Hair follicle dermal papilla cell (primary cell): Measurements from ENCODE around the genes RAP2A, FARP1 and STK24.

DNA sequence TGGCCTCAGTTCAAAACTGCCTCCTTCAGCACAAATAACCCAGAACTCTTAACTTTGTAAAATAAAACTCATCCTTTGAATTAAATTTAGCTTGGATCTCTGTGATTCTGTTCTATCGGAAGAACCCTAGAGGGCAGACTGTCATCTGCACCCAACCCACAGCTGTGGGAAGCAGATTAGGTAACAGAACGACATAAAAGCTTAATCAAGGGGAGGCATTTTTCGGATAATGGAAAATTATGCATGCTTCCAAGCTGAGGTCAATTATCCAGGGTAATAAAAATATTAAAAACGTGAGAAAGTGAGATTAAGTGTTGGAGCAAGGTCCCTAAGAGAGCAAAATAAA is 10.0 kb downstream of the OXGR1 start:
- CAGE, long polyA plus RNA: no peak

DNA sequence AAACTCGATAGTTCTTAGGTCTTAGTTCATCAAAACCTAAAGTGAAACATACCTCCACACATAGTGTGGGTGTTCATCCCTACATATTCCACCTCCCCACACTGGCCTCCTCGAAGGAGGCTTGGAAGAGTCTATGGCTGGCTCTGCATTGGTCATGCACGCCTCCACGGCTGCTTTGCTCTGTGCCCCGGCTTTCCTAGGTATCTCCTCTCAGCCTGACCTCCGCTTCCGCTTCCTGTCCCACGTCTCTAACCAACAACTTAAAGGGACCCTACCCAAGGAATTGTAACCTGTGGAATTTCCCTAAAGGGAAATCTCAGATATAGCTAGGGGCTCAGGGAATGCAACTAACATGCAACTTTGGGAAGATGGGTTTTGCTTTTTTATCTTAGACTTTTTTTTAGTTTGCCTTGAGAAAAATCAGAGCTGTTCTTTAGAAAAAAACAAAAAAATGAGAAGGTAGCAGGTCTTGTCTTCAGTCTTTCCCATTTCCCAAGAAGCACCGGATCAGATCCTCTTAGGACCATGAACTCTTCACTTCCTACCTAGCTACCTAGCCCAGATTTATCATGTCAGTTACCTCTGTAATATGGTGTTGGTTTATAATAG is 79.6 kb upstream of the MBNL2 start:
- CAGE, long polyA plus RNA: no peak

- CAGE, long polyA plus RNA: no peak
Measured at GRCh38 chr13:97236190-97236818, 14.2 kb downstream of the MBNL2 start.

GRCh38 chr13:97256325-97256958 is 34.3 kb downstream of the MBNL2 start:
- CAGE, long polyA plus RNA: no peak

DNA sequence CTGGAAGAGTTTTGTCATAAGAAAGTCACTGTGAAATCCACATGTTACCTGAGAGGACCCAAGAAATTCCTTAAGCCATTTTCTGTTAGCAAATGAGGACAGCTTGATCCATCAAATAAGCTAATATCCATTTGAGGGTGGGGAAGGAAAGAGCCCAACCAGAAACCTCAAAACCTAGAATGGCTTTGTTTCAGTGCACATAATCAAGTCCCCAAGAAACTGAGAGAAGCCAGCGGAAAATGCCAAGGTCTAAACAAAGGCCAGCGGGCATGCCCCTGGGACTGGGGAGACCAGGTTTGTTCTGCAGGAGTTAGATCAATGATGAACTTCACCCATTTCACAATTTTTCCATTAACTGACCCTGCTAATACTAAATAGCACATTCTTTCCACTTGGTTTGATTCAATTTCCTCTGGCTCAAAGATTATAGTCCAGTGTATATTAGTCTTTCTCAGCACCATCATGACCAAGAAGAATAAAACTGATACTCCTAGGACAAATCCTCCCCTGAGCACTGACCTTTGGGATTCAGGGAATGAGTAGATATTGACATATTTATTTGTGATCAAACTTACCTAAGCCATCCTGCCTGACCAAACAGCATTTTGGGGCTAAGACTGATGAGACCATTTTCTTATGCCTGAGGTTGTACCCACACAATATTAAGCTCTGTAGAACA is 66.3 kb downstream of the MBNL2 start:
- CAGE, long polyA plus RNA: no peak

GRCh38 chr13:97344663-97344988 is 89.3 kb upstream of the RAP2A start:
- CAGE, long polyA plus RNA: no peak

- CAGE, long polyA plus RNA: no peak
Measured at GRCh38 chr13:97367457-97368021, 66.4 kb upstream of the RAP2A start.

DNA sequence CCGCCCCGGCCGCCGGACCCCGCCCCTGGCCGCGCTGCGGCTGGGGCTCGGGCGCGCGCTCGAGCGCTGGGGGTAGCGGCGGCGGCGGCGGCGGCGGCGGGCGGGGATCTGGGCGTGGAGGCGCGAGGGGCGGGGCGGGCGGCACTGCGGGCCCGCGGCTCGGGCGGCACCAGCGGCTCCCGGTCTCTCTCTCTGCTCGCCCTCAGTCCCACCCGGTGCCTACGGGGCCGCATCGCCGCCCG is at the start of gene RAP2A:
RAP2A (plus strand) TSS at position 144 of the 242 bp plus-strand sequence.
- CAGE, long polyA plus RNA: no peak

DNA sequence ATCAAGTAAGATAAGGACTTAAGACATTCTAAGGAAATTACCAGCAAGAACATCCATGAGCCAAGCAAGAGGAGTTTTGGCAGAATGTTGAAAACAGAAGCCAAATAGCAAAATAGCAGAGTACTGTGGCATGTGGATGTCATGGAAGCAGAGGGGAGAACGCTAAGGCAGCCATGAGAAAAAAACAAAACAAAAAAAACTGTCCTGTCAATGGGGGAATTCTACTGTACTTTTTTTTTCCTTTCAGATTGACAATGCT is 104.4 kb downstream of the RAP2A start:
- CAGE, long polyA plus RNA: no peak

DNA sequence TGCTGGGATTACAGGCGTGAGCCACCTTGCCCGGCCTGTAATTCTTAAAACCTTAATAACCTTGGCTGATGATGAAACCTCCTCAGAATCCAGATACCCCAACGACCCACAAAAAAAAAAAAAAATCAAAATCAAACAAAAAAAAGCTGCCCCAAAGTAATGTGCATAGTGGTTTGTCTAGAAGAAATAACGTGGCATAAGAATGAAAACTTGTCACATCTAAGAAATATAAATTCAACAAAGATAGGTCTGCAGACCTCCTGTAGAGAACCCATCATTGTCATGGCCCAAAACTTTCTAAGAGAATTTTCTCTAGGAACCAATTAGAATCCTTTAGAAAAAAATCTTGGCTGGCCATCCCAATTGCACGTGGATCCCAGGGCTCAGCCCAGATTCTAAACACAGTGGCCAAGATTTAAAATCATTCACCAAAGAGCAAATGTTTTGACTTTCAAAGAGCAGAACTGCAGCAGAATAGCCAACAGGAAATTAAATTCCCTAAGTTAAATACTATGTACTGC is 21.2 kb downstream of the IPO5 start:
- CAGE, long polyA plus RNA: no peak

DNA sequence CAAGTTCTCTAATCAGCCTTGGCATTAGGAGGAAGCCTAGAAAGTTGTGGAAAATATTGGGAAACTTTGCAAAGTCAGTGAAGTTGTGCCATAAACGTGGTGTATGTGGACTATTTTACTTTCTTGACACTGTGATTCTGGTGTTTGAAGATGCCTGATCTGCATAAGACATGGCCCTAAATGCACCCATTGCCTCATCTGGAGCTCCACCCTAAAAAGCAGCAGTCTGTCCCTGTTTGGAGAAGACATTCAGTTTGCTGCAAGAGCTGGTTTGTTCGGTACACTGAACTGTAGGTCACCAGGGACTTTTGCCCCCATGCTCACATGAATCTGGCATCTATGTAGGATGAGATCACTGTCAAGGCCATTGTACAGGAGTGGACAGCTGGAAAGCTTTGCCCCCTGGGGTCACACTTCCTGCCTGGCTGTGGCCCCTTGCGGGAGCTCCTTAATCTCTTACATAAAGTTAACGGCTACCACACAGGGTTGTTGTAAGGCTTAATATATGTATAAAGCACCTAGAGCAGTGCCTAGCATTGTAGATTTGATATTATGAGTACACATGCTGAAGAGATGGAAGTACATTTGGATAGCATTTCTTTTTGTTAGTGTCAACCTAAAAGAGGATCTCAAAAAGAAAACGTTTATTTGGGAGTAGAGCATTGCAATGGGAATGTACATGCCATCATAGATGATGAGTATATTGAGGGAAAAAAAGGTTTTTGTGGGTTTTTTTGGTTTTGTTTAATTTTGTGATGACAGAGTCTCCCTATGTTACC is 73.0 kb downstream of the IPO5 start:
- CAGE, long polyA plus RNA: no peak

GRCh38 chr13:98142351-98143169 is at the start of gene FARP1:
Gene FARP1, plus strand, starts transcription at chr13:98143094.
- CAGE, long polyA plus RNA: no peak

DNA sequence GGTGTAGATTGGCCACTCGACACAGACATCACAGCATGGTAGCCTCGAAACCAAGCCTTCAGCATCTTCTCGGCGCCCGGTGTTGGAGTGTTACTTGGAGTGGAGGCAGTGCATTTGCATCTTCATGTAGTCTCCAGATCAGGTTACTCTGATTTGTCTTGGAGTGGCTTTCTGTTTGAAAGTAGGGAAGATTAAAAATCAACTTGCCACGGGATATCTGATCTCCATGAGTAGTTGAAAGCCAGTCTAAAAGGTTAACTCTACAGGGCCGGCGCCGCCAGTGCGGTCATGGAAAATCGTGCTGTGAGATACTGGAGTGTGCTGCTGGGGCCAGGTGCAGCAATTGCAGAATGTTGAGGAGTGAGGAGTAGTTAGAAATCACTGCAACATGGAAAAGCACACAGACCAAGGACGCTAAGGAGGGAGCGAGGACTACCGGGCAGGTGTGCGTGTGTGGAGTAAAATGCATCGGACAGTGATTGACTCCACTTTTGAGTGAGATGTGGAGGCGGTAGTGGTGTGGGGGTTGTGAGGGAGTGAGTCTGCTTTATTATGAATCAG is 175.0 kb downstream of the STK24 start:
- CAGE, long polyA plus RNA: no peak

DNA sequence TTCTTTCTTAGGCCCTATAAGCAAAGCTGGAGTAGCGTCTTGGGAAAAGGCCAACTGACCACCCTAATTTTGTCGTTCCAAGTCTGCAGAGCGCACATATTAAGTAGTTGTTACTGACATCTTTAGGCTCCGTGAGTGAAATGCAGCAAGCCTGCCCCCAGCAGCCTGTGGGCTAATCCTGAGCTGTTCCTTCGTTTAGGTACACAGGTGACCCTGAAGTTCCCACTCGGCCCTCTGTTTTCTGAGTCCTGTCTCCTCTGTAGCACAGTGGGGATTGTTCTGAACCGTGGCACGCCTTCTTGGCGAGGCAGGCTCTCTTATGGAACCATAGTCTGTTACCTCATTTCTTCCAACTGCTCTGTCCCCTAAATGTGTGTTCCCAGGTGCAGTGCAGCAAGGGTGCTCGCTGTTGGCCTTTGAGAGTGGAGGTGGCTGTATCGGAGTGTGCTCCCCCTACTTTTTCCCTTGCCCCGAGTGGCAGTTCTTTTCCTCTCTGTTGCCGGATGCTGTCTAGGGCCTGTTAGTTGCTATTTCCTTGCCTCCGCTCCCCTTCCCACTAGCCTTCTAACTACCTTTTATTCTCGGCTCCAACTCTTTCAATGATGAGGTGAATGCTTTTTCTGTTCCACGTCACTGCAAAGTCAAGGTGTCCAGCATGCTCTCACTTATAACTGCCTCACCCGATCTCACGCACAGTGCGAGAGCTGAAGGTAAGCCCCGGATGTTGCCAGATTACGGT is 170.3 kb downstream of the STK24 start:
- CAGE, long polyA plus RNA: no peak

- CAGE, long polyA plus RNA: no peak
Measured at GRCh38 chr13:98446049-98446611, 130.8 kb downstream of the STK24 start.

DNA sequence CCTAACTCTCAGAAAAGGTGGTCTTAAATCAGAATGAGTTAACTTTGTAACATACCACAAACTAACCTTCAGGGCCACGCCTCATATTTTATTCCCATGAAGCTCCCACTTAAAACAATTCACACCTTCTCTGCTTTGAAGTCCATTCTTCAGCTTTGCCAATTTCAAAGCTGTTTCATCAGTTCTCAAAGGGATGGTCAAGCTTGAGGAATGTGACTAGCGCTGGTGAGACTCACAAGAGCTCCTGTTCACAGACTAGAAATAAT is 68.3 kb downstream of the STK24 start:
- CAGE, long polyA plus RNA: no peak

DNA sequence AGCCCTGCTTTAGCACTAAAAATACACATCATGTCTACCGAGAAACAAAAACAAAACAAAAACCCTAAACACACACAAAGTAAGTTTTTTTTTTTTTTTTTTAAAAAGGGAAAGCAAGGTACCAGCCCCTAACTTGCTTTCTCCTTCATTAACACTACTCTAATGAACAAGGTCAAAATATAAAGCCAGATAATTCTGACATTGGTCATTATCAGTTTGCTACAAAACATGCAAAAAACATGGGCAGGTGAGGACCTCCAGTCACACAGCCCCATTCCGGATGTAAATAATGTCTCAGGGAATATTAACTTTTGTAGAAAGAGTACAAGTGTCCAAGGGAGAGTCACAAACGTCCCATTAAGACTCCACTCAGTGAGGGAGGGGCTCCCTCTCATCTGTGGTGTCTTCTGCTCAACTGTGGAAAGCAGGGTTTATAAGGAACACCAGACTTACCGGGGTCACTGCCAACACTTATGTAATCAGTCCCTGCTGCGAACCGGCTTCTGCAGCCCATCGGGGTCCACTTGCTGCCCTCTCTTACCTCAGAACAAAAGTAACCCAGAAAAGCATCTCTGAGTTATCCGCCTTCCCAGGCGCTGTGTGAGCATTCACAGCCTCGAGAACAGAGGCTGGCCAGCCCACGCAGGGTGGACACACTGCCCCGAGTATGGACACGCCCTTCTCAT is 64.3 kb downstream of the STK24 start:
- CAGE, long polyA plus RNA: no peak

DNA sequence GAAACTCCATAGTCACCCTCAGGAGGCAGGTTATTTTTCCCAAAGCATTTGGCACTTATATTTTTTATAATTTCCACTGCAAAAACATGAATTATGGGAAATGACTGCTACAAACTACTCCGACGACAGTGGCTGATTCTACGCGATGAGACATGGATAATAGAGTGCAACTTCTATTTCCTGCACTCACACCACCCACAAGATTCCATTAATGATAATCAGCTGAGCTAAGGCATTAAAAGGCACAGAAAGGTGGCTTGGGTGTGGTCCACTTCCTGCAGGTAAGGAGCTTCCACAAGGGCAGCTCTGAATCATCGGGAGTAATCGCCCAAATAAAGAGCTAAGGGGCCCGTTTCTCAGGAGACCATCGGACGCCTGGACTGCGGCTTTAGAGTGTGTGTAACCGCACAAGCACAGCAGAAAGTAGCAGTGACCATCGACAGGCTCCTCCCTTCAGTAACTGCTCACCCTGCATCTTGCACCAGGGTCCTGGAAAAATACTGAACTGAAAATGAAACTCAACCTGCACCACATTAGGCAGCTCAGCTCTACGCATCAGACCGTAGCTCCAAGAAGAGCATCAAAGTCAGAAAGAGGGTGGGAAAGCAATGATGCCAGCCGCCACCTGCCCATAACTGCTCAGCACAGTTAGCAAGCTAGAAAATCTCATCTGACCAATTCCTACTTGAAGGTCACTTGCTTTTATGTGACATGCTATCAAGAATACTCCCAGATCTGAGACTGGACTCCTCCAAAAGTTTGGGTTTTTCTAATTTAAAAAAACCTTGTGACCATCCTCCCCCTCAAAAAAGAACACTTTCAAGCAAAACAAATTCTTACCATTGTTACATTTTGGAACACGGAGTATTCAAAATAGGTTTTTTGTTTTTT is 5.9 kb downstream of the STK24 start:
- CAGE, long polyA plus RNA: no peak

- CAGE, long polyA plus RNA: no peak
Measured at GRCh38 chr13:98576950-98577178, at the start of gene STK24. Gene STK24, minus strand, starts transcription at chr13:98577107.

DNA sequence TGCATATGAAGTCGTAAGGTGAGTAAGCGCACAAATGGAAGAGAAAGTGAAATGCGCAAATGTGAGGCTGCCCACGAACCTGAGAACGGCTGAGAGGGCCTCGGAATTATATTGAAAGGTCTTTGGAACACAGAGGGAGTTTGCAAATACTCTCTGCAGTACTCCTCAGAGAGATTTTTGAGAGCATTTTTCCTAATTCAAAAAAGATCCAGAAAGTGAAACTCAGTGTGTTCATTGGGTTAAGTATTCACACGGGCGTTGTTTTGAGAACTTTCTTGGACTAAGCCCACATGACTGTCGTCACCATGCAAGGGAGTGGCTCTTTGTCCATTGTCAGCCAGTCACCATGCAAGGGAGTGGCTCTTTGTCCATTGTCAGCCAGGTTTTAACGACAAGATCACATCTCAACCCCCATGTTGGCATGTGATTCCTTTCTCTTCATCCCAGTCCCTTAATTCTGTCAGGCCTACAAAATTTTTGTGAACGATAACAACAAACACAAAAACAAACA is 81.2 kb upstream of the STK24 start:
- CAGE, long polyA plus RNA: no peak